ENCODE results near the genes OR2D2, RBMXL2, TUB and LMO1.

DNA sequence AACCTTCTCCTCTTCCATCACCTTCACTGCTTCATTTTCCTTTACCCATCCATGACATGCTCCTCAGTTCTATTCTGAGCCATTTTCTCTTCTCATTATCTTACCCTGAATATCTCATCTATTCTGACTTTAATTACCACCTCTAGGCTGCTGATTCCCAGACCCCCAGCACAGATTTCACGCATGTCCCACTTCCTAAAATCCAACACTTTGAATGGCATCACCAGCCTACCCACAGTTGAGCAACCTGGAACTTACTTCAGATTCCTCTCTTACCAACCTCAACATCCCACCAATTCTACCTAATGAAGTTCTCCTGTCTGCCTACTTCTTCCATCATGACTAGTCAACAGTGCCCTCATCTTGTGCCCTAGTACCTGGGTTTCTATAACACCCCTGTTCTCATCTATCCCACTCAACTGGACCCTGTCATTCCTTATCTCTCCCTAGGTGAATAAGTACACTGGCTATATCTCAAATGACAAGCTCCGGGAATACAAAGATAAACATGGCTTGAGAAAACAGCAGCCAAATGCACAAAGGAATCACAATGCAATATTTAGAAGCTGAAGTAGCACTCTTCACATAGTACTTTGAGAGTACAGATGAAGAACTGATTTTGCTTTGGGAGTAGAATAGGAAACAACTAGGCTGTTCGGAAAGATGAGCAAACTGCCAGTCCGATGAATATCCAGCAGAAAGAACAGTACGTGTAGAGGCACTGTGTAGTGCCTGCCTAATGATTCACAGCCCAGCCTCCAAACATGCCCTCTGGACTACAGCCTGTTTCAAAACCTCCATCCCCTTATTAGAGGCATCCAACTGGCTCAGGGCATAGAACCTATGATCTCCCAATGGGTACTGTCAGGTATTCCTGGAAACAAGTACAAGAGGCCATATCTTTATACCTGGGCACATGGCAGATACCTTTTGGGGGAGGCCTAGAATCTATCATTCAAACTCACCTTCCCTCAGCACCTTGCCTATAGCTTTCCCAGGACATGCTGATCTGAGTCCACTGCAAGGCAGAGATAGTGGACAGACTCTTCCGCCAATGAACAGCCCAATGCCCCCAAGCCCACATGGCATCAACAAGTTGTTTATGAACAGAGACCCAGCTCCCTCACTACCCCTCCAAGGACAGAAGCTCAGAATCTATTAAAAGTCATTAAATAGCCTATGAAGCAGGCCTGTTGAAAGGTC lies 5.1 kb downstream of the RRP8 start:
- PRO-cap = no peak
- RAMPAGE, long total RNA = start-site peak on the minus strand centred at position 512 of the sequence, 355 bp wide, 22 reads

GRCh38 chr11:6608785-6609298 lies 3.2 kb downstream of the TAF10 start:
- PRO-cap = bidirectional peak, plus-strand start at chr11:6609017, minus-strand start at chr11:6608846
- RAMPAGE, long total RNA = no peak

- PRO-cap = no peak
- RAMPAGE, long total RNA = no peak
Measured at GRCh38 chr11:6609299-6610123, 2.5 kb downstream of the TAF10 start.

GRCh38 chr11:6635104-6636261 lies 16.3 kb upstream of the TPP1 start:
- PRO-cap = no peak
- RAMPAGE, long total RNA = no peak

DNA sequence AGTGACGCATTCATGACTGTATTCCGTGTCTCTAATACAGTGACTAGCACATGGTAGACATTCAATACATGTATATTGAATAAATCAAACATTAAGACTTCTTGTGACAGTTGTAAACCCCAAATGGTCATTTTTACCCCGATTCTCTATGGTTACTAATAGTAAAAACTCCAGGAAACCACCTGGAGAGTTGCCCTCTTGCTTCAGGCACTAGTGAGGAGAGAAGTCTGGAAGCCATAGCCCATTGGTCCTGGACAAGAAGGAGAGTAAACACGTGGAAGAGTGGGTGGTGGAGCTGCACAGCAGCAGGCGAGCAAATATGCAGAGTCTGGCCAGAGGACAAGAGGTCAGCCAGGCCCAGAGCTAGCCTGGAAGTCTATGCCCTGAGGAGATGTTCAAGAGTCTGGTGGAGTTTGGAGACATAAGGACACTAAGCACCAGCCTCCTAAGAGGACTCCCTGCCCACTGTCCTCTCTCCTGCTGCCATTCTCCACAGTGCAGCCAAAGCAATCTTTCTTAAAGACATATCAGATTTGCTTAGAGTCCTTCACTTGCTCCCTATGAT lies 17.7 kb downstream of the DCHS1 start:
- PRO-cap = no peak
- RAMPAGE, long total RNA = no peak

GRCh38 chr11:6892281-6892883 lies at the start of gene OR2D2:
Gene OR2D2, minus strand, starts transcription at chr11:6892500.
- PRO-cap = no peak
- RAMPAGE, long total RNA = no peak

DNA sequence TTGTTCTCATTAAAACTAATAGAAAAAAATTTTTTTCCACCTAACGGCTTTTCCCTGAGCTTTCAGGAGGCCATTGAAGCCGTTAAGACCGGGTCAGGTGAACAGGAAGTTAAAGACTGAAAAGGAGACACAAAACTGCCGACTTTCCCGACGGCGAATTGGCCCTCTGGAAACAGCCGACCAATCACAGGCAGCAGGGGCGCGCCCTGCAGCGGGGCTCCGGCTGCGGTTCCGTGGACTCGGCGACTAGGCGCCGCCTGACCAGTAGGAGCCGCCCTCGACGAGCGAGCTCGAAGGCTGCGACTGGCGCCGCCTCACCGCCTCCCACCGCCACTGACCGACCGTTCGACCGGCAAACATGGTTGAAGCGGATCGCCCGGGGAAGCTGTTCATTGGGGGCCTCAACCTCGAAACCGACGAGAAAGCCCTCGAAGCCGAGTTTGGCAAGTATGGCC lies at the start of gene RBMXL2:
Gene RBMXL2, plus strand, starts transcription at position 236 of the 455 bp plus-strand sequence.
- PRO-cap = no peak
- RAMPAGE, long total RNA = no peak

DNA sequence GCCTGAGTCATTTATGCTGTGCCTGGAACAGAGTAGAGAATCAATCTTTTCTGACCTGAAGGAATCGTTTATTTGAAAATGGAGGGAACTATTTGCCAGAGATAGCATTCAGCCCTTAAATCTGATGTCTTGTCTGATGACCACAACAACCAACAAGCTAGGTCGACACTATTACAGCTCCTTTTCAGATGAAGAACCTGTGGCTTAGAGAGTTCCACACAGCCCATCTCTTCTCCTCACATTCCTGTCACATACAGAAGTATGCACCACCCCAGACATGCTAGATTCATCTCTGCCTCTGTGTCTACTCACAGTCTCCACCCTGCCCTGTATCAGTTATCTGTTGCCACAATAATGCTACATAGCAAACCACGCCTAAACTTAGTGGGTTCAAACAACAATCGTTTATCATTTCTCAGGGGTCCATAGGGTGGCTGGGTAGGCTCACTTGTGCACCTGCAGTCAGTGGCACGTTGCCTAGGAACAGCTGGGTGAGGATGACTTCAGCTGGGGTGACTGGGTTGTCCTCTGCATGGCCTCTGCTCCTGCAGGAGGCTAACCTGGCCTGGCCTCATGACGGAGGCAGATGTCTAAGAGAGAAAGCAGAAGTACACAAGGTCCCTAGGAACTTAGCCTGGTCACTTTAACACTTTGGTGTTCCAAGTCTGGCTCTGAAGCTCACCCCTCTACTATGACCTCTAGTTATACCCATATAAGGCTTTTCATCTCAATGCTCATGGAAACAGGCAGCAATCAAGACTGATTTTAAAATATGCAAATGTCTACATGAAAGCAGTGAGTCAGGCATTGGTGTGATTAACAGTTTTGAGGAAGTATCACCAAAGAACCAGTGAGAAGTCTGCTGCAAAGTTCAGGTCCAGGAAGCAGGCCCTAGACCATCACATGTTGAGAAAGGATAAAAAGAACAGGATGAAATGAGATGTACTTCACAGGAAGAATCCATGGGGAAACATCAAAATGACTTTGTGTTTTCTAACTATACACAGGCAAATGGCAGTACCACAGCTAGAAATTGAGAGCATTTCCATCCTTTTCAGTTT lies 10.7 kb downstream of the OLFML1 start:
- PRO-cap = no peak
- RAMPAGE, long total RNA = no peak

GRCh38 chr11:7596919-7598152 lies 76.0 kb downstream of the CYB5R2 start:
- PRO-cap = no peak
- RAMPAGE, long total RNA = start-site peak on the plus strand at chr11:7597185-7597212, 64 reads; start-site peak on the plus strand at chr11:7597285-7597346, 20 reads

DNA sequence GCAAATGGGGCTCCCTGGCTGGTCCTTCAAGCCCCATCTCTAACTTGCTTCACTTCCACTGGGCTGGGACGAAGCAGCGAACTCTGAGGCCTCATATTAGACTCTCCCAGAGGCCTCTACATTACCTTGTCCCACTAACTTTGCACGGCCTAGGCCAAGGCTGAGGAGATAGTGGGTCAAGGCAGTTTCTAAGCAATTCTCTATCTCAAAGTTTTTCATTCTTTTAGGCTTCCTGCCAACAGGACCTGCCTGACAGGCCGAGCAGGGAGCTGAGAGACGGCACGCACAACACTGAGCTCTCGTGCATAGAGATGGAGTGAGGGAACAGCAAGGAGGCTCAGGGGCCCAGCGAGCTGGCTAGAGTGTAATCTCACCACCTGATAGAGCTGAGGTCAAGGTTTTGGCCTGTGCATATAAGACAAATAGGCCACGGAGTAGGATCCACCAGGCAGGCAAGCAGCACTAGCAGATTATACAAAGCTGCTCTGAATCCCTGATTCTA lies 2.0 kb downstream of the CYB5R2 start:
- PRO-cap = no peak
- RAMPAGE, long total RNA = no peak

DNA sequence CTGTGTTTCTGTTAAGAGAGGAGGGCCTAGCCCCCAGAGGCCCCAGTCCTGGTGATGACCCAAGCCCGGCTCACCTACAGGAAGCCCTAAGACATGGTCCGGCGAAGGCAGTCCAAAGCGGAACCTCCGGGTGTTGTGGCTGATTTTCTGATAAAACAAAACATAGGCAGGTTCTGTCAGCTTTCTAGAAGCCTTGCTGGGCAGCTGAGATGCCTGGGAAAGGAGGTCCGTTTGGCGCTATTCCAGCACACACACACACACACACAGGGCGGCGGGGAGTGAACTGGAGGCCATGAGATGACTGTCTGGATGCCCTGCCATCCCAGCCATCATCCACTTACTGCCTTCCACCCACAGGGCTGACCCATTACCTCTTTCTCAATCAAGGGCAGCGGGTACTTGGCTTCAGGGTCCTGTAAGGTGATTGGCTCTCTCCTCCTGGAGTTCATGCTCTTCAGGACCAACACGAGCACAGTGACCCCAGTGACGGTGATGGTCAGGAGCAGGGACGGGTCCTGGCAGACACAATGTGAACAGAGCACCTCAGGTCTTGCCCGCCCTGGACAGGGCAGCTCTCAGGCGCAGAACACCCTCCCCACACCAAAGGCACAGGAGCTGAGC lies 813 bp downstream of the CYB5R2 start:
- PRO-cap = no peak
- RAMPAGE, long total RNA = no peak

- PRO-cap = no peak
- RAMPAGE, long total RNA = no peak
Measured at GRCh38 chr11:7892666-7893201, 38.3 kb downstream of the OR10A6 start.

GRCh38 chr11:8080970-8082216 lies at the start of gene TUB:
Gene TUB, plus strand, starts transcription at chr11:8081211.
- PRO-cap = bidirectional peak, plus-strand start at chr11:8081217, minus-strand start at chr11:8081067
- RAMPAGE, long total RNA = no peak

- PRO-cap = no peak
- RAMPAGE, long total RNA = no peak
Measured at GRCh38 chr11:8258789-8259354, 4.8 kb downstream of the LMO1 start.

- PRO-cap = unidirectional peak, minus-strand start at chr11:8263878
- RAMPAGE, long total RNA = no peak
Measured at GRCh38 chr11:8263572-8264018, at the start of gene LMO1. Gene LMO1, minus strand, starts transcription at chr11:8263878.

DNA sequence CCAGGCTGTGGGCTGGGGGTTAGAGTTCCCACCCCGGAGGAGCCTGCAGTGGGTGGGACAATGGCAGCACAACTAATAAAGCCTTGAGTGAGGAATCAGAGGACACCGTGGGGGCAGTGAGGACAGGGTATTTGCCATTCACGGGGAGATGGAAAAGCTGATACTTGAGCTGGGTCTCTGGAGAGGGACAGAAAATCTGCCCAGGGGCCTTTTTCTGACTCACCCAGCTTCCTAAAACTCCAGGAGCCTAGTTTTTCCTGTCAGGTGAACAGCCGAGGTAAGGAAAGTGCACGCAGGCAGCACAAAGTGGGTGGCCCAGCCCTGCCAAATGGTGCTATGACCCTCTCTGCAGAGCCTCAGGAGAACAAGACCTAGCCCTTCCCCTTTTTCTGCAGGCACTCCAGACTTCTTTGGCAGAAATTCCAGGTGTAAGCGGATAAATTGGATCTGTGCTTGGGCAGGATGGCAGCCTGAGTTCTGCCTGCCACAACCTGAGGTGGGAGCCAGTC lies 72.7 kb upstream of the LMO1 start:
- PRO-cap = no peak
- RAMPAGE, long total RNA = no peak

DNA sequence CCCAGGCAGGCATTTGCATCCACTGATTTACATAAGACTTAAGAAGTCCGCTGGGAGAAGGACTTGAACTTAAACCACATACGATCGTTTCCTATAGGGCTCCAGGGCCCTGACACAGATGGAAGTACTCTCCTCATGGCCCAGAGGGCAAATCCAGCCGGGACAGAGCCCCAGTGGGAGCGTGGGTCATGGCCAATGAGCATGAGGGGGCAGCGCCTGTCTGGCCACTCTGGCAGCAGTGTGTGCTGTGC lies 79.2 kb upstream of the LMO1 start:
- PRO-cap = no peak
- RAMPAGE, long total RNA = no peak

- PRO-cap = no peak
- RAMPAGE, long total RNA = no peak
Measured at GRCh38 chr11:8482053-8482424, 112.0 kb downstream of the STK33 start.

GRCh38 chr11:8662692-8663817 lies 19.4 kb downstream of the TRIM66 start:
- PRO-cap = no peak
- RAMPAGE, long total RNA = start-site peak on the minus strand at chr11:8662937-8663002, 5 reads; start-site peak on the minus strand at chr11:8663286-8663346, 10 reads; start-site peak on the minus strand at chr11:8663407-8663471, 5 reads

DNA sequence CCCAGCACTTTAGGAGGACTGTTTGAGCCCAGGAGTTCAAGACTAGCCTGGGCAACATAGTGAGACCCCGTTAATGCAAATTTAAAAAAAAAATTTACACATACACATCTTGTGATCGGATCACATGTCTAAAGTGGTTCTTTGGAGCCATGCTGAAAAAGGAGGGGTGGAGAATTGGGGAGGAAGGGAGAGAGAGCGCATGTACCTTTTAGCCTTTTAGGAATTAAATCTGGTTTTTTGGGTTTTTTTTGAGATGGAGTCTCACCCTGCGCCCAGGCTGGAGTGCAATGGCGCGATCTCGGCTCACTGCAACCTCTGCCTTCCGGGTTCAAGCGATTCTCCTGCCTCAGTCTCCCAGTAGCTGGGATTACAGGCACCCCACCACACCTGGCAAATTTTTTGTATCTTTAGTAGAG lies 9.2 kb downstream of the RPL27A start:
- PRO-cap = no peak
- RAMPAGE, long total RNA = no peak

Data from vagina (tissue), 1 donor.